Hair follicular keratinocyte (primary cell): ENCODE results near the gene PLPP1.

DNA sequence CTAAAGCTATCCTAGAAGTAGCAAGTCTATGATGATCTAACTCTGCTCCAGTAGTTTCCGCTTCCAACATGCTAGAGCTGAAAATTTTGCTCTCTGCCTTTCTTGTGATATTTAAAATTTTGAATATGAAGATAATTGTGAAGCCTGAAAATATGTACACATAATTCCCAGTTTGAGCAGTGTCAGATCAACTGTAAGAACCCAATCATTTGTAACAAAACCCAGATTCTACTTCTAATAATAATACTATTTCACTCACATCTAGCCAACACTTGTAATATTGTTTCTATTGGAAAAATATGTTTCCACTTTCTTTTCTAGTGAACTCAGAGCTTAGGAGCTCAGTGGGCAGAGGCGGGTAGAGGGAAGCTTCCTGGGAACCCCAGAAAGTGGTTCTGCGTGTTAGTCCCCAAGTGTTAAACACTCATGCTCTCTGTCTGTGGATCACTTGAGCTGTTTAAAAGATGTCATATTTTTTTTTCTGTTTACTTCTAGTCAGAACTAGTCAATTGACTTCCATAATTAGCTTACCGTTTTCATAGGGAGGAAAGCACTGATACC, 20.5 kb downstream of the SNX18 start:
- RAMPAGE, long total RNA: no peak

- RAMPAGE, long total RNA: no peak
Observed at GRCh38 chr5:54651634-54652214, 134.2 kb downstream of the SNX18 start.

GRCh38 chr5:54702804-54703655, 185.5 kb downstream of the SNX18 start:
- RAMPAGE, long total RNA: no peak

- RAMPAGE, long total RNA: no peak
Observed at GRCh38 chr5:54735847-54736520, 218.4 kb downstream of the SNX18 start.

DNA sequence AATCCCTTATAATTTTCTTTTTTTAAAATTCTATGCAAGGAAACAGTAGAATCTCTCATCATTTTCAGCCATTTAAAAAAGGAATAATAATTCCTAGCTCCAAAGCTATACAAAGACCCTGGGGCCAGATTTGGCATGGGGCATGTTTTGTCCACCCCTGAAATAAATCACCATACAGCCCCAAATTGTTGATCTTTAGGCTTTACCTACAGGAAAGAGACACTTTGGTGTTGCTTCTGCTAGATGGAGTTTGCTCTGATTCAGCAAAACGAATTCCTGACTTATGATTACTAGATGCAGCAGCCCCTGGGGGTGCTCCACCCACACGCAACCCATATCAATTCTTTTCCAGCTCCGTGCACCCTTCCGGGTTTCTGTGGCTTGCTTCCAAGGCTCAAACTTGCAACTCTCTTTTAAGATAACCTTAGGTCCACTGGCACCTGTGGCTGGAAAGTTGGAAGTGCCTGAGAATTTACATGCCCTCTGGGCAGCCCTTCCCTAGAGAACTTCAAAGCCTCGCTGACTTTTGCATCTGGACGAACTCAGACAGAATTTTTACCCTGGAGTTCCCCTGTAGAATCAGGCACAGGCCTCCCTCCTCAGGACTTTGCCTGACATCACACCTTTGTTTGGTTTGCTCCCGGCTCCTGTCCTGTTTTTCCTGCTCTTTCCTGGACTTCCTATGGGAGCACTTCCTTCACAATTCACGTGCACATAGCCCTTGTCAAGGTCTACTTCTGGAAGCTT, 224.8 kb downstream of the SNX18 start:
- RAMPAGE, long total RNA: no peak

DNA sequence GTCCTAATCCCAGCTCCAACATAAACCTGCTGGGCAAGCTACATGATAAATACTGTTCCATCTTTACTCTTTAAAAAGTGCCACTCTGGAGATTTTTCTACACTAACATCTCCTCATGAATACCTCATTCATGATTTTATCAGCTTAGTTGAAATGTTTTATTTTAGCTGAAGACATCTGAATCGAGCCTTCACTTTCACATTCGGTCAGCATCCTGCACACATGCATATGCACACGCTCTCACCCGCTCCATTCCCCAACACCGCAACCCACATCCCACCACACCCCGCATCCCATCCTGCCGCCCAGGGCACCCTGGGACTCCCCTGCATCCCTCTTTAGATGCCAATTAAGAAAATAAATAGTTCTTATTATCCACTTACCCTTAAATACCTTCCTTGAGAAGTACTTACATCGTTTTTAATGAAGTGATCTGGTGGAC, 38.0 kb downstream of the GZMK start:
- RAMPAGE, long total RNA: no peak

DNA sequence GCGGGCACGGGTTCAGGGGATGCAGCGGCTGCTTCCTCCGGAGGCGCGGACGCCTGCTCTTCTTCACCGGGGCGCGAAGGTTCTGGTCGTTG, 189 bp downstream of the CCNO start:
- RAMPAGE, long total RNA: no peak

DNA sequence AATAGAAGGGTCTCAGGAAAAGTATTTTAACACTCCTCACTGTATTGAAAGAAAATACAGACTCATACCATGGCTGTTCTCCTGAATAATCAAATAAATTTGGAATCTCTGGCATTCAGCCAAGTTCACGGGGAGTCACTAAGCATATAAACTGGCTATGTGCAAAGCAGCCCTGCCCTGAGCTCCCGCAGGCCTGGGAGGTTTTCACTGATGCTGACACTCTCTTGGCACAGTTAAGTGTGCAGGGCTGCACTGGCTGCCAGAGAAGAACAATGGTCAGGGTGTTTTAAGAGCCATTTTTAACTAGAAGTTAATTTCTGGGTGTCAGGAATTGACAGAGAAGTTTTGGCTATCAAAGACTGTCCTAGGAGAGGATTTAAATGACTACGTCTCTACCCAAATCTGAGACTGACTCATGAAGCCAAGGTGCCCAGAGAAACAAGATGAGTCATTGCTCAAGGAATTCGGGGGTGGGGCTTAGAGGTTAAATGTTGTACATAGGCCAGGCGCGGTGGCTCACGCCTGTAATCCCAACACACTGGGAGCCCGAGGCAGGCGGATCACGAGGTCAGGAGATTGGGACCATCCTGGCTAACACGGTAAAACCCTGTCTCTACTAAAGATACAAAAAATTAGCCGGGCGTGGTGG, 96.5 kb downstream of the PLPP1 start:
- RAMPAGE, long total RNA: no peak

DNA sequence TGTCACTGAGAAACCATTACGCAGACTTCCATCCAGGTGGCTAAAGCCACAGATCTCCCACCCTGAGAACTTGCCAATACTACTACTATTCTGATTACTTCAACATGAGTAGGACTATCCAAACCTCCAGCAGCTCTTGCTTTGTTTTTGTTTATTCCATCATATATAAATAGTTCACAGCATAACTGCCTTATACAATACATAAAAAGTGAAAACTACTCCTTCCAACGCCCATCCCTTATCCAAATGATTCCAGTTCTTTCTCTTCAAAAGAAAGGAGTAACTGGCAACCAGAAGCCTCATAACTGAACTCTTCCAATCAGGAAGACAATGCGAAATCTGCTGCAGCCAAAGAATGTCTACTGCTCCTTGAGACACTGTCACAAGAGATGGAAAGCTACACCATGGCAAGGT, 1.2 kb downstream of the PLPP1 start:
- RAMPAGE, long total RNA: no peak

- RAMPAGE, long total RNA: no peak
Observed at GRCh38 chr5:55534150-55535122, at the start of gene PLPP1. TSS of gene PLPP1 (minus strand) at chr5:55534964.

- RAMPAGE, long total RNA: no peak
Observed at GRCh38 chr5:55568633-55569212, 34.0 kb upstream of the PLPP1 start.

DNA sequence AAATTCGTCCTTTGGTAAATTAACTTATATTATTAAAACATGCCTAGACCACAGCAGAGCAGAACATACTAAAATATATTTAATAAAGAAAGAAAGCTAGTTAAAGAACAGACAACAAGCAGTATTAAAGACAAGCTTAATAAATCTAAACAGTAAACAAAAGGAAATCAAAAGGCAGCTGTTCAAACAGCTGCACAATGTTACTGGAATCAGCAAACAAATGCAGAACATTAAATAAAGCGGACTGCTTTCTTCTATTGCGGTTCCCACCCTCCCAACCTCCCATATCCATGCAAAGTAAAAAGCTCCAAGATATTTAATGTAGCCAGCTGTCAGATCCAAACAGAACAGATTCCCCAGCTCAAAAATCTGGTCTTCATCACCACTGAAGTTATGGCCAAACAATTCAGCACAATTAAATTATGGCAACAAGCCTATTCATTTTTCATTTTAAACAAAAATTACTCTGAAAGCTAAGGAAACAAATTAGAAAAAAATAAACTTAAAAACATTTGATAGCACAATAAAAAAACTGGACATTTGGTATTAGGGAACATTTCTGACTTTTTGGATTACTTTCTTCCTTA, 76.0 kb downstream of the SLC38A9 start:
- RAMPAGE, long total RNA: no peak

GRCh38 chr5:55937399-55938055, 57.2 kb downstream of the IL6ST start:
- RAMPAGE, long total RNA: no peak

DNA sequence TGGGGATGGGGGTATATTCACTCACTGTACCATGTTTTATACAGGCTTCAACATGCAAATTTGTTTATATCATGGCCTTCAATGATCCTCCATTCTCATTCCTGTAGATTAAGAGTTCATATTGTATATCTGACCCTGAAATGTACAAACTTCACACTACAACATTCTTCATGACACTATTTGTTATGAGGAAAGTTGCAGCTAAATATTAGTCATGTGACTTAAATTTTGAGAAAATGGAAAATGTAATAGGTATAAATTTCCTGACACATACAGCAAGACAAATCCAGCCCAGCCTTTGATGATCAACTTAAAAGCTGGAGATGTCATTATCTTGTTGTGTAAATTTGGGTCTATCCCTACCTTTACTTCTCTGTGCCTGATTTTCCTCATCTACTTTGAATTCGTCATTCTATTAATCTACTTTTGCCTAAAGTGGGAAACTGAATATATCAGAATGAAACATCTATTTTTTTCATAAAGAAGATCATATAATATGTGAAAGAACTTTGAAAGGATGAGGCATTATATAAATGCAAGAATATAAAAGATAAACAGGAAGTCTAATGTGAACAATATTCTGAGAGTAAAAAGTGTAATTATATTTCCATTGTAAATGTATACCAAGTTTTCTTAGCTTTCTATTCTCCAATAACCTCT, 55.8 kb downstream of the IL6ST start:
- RAMPAGE, long total RNA: no peak

DNA sequence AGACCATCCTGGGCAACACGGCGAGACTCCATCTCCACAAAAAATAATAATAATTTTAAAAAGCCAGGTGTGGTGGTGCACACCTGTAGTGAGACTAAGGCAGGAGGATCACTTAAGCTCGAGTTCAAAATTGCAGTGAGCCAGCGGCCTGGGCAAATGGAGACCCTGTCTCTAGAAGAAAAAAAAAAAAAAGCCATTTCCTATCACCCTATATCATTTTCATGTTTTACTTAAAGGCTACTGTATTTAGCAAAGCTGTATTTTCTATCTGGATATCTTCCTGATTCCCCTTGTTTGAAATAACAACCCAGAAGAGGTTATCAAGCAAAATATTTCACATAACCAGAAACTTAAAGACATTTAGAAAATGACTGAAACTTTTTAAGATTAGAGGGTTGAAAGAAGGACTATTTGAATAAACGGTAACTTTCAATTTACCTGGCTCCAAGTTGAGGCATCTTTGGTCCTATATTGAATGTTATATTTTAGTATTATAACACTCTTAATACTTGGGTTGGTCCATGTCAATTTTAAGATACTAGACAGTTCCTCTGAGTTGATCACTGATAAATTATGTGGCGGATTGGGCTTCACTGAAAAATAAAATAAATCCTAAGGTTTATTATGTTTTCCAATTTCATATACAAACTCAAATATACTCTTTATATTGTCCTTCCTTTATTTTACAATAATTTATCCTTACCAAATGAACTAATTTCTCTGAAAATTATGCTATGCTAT, 31.7 kb downstream of the IL6ST start:
- RAMPAGE, long total RNA: no peak

DNA sequence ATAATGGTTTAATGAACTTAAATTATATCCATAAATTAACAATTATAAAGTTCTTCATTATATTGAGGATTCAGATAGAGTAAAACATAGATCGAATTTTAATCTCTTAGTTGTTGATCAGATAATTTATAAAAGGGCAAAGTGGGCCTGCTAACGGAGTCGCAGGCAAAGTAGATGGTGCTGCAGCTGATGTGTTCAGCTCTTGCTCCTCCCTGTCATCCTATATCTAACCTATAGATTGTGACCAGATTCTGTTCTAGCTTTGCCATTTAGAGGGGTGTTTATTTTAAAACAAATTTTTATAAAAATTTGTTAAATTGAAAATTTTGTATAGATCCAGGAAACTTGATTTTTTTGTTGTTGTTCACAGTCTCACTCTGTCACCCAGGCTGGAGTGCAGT, 1.2 kb upstream of the IL6ST start:
- RAMPAGE, long total RNA: no peak

GRCh38 chr5:56050383-56051040, 55.7 kb upstream of the IL6ST start:
- RAMPAGE, long total RNA: no peak

DNA sequence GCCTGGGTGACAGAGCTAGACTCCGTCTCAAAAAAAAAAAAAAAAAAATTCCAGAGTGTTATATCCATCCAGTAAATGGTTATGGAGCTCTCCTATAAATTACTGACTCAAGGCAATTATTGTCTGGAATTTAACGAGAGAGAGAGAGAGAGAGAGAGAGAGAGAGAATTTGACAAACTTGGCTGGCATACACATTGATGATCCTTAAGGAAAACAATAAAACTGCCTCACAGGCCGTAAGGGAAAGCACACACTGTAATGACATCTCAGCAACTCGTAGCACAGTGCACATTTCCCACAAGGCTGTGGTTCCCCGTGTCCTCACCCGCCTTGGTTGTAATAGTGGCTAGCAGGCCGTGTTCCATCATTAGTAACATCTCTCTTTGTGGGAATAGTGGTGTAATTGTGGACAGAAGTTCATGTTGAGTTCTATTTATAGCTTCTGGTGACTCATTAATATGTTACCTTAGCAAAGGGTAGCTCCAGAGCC, 63.4 kb upstream of the IL6ST start:
- RAMPAGE, long total RNA: no peak

GRCh38 chr5:56221731-56222180, 11.4 kb downstream of the ANKRD55 start:
- RAMPAGE, long total RNA: no peak

DNA sequence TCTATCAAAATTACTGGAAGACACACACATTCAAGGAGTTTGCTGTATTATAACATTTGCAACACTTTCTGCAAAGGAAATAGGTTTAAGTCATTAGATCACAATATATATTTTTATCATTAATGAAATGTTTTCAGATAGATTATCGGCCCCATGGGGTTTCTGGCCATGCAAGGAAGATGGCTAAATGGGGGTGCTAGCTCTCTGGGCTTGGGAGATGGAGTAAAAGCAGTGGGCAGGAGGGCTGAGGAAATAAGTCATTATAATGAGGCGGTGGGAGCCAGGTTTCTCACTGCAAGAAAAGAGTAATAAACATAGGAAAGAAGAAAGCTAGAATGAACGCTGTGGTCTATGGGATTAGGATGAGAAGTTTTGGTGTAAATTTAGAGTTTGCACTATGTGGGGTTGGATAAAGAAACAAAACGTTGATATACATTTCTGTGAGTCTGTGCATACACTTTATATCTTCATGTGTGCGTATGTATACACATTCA, 39.1 kb upstream of the ANKRD55 start:
- RAMPAGE, long total RNA: no peak